ENCODE measurements around a stretch of chr11.

DNA sequence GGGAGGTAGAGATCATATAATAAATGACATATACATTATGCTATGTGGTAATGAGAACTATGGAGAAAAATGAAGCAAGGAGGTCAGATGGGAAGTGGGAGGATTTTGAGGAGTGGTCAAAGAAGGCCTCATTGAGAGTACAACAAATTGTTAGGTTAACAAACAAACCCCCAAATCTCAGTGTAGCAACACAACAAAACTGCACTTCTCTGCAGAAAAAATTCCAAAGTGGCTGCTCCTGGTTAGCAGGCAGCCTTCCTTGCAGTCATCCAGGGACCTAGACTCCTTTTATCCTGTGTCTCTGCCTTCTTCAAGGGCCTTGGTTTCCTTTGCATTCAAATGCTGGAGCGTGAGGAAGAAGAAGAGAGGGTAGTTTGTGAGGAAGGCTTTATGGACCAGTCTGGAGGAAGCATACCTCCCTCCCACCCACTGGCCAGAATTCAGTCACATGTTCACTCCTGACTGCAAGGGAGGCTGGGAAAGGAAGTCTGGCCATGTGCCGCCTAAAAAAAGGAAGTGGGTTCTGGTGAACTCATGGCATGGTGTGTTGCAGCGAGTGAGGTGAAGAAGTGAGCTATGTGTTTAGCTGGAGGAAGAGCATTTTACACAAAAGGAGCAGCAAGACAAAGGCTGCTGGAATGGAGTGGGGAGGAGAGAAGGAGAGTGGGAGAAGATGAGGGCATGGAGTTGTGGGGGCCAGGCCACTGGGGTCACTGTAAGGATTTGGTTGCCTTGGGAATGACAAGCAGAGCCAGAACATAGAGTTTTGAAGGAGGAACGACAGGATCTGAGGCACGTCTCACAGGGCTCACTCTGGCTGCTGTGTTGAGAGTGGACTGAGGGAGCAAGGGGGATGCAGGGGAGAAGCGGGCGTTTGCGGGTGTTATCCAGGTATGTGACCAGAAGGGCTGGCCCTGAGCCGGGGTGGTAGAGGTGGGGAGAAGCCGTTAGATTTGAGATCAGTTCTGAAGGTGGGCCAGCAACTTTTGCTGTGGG is 26.1 kb downstream of the BMAL1 start:
- RRBS: no CpG with 5 or more reads among the region's 10 CpGs

GRCh38 chr11:13333290-13333977 is 55.8 kb downstream of the BMAL1 start:
- RRBS: no CpG with 5 or more reads among the region's 7 CpGs

- RRBS: no CpG with 5 or more reads among the region's 6 CpGs
These were observed 818 bp downstream of the BTBD10 start for GRCh38 chr11:13462166-13462642.

- RRBS: no CpG with 5 or more reads among the region's 14 CpGs
These were observed 128.1 kb downstream of the SPON1 start for GRCh38 chr11:14090540-14091149.

DNA sequence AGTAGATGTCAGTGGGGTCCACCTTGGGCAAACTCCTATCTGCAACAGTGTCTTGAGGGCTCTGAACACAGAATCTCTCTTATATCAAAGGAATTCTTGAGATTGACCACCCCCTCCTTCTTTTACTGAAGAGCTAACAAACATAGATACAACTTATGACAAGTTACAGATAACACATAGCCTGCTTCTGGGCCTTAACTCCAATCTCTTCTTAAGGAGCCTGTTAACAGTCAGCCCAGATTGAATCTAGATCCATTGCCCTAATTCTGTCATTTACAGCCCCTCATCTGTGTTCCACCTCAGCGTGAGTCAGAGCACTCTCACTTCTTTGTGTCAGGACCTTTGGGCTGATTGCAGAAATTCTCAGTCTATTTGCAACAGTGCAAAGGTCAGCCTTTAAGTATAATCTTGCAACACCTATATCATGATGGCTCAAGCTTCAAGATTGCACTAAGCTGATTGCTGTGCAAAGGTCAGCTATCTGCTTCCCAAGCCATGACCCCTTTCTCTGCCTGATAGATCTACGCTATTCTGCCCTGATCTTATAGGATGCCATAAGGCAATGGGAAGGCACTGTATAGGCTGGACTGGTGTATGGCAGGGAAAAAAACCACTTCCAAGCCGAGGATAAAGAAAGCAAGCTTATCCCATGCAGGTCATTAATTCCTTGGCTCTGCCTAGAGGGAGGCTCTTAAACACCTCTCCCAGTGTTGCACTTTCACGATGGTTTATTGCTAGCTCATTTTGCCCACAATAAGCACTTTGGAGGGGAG is 100.8 kb downstream of the RRAS2 start:
- RRBS: no CpG with 5 or more reads among the region's 4 CpGs

DNA sequence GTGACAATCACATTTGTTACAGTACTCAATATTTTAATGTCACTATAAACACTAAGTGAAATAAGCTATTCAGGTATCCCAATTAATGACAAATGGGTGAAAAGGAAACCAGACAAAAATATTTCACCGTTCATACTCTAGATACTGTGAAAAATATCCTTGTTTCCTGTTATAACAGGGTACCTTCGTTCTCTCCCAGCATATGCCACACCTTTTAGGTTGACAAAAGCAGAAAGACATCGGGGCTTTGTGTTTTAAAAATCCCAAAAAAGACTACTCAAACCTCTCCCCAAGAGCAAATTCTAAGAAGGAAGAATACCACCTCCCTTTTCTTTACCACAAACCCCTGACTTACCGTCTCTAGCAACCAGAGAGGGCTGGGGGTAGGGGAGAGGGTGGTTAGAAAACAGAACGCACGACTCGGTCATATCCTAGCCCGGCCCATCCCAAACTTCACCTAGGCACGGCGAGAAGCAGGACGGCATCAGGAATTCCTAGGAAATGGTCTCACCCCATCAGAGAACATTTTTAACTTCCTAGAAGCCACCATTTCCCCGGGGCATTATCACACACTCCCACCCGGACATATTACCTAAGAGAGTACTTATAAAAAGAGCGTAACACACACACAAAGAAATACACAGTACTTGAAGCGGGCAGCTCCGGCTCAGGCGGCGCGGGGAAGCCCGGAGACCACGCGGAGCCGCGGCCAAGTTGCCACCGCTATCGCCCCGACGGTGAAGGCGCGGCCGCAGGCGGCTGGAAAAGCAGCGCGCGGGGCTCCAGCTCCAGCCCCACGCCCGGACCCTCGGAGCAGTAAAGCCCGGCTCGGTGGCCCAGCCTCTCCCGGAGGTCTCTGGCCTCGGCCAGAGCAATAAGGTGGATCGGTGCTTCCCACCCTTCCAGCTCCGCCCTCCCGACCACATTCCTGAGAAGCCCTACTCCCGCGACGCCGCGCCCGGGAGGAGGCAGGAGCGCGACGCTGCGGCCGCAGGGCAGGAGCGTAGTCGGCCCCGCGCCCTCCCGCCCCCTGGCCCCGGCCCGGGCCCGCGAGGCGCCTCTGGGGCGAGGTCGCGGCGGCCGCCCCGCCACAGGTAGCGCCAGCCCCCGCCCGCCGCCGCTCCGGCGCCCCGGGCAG is 1.0 kb downstream of the RRAS2 start:
- RRBS: 1% methylated on average over 48 of the region's 80 CpGs

DNA sequence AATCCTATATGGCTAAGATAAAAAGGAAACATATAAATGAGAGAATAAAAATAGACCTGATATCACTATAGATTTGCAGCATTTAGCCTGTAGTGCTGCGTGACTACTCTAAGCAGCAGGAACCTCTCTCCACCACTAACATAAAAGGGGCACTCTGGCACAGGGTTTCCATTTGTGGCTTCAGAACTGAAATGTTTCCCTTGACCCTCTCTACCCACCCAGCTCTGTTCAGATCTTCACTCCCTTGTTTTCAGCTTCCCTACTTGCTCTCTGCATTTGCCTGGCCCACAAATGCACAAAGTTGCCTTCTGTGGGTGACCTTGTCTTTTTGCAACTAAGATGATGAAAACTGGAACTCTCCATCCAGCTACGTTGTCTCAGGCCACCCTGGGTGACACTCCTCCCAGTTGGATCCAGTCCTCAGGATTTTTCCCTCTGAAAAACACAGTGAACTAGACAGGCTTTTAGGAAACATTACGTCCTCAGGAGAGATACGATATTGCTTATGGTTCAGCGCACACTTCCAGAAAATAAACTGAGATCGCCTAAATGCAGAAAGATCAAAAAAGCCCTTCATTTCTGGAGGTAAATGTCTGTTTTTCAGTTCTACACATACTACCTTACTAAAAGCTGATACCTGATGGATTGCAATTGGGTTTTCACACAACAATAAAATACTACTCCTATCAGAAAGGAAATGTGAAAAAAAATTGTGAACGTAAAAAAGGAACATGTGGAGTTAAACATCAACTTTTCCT is 19.9 kb upstream of the PSMA1 start:
- RRBS: no CpG with 5 or more reads among the region's 7 CpGs

DNA sequence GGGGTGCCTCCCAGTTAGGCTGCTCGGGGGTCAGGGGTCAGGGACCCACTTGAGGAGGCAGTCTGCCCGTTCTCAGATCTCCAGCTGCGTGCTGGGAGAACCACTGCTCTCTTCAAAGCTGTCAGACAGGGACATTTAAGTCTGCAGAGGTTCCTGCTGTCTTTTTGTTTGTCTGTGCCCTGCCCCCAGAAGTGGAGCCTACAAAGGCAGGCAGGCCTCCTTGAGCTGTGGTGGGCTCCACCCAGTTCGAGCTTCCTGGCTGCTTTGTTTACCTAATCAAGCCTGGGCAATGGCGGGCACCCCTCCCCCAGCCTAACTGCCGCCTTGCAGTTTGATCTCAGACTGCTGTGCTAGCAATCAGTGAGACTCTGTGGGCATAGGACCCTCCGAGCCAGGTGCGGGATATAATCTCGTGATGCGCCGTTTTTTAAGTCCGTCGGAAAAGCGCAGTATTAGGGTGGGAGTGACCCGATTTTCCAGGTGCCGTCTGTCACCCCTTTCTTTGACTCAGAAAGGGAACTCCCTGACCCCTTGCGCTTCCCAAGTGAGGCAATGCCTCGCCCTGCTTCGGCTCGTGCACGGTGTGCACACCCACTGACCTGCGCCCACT is 10.1 kb upstream of the PDE3B start:
- RRBS: no CpG with 5 or more reads among the region's 22 CpGs

GRCh38 chr11:14653656-14654242 is 10.1 kb downstream of the PDE3B start:
- RRBS: no CpG with 5 or more reads among the region's 8 CpGs

DNA sequence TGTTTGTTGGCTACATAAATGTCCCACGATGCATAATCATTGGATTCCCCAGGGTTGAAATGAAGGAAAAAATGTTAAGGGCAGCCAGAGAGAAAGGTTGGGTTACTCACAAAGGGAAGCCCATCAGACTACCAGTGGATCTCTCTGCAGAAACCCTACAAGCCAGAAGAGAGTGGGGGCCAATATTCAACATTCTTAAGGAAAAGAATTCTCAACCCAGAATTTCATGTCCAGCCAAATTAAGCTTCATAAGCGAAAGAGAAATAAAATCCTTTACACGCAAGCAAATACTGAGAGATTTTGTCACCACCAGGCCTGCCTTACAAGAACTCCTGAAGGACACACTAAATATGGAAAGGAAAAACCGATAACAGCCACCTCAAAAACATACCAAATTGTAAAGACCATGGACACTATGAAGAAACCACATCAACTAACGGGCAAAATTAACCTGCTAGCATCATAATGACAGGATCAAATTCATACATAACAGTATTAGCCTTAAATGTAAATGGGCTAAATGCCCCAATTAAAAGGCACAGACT is 28.5 kb downstream of the CYP2R1 start:
- RRBS: no CpG with 5 or more reads among the region's 5 CpGs

DNA sequence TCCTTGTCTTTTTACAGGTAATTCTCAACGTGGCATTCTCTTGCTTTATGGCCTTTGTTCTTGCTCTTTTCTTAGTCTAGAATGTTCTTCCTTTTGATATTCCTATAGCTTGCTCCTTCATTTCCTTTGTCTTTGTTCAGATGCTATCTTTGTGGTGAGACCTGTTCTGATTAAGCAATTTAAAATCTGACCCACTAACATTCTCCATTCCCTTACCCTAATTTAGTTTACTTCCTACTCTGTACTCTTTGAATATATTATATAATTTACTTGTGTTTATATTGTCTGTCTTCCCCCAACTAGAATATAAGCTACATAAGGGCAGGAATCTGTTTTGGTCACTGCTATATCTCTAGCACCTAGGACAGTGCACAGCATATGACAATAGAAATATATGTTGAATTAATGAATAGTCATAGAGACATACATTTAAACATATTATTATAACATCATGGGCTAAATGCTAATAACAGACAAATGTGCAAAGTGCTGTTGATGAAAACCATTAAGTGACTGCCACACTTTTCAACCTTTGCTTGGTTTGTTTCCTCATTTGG is 4.0 kb downstream of the CYP2R1 start:
- RRBS: no CpG with 5 or more reads among the region's 1 CpG

DNA sequence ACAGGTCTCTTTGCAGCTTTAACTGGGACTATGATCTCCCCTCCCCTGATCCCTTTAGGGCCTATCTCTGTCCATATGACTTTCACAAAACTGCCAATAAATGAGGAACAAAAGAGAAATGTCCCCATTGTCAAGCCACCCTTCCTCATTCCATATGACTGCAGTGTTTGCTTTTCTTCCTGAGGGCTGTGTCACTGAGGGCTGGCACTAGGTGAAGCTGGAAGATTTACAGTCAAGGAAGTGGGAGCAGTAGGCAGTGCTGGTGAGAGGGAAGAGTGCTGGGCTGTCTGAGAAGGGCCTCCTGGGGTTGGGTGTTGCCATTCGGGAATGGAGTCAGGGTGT is 30.8 kb downstream of the INSC start:
- RRBS: no CpG with 5 or more reads among the region's 1 CpG

GRCh38 chr11:15818383-15818963 is 537.9 kb downstream of the SOX6 start:
- RRBS: no CpG with 5 or more reads among the region's 6 CpGs

- RRBS: no CpG with 5 or more reads among the region's 11 CpGs
These were observed 408.5 kb downstream of the SOX6 start for GRCh38 chr11:15947604-15948470.

DNA sequence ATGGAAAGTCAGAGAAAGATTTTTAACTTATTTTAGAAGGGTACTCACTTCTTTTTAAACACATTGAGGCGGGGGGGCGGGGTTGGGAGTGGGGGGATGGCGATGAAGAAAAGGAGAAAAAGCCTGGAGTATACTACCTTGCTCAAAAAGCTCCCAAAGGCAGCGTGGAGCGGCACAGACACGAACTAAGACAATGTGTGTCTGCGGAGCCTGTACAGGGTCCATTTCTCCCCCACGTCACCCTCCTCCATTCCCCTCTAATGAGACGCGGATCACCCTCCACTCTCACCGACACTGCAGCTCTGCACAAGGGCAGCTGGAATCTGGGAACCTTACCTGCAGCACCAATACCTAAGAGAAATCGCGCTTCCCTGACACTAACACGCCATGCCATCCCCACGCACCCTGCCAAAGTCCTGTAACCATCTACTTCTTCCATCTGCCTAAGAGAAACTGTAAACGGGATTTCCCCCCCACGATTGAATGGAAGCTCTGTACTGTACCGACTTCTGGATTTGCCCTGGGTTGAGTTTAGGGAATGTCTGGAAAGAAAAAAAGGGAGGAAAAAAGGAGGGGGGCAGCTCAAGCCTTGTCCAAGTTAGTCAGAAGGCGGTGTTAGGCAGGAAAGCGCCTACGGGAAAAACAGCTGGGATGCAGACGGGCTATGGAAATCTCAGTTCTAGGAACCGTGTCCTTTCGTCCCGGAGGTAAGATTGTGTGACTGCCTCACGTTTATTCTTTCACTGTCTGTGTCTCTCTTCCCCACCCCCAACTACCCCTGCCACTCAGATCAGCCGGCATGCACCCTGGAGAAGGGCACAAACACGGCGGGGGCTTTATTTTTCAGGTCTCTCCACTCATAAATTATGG is 125.7 kb upstream of the C11orf58 start:
- RRBS: 6% methylated on average over 3 of the region's 29 CpGs

DNA sequence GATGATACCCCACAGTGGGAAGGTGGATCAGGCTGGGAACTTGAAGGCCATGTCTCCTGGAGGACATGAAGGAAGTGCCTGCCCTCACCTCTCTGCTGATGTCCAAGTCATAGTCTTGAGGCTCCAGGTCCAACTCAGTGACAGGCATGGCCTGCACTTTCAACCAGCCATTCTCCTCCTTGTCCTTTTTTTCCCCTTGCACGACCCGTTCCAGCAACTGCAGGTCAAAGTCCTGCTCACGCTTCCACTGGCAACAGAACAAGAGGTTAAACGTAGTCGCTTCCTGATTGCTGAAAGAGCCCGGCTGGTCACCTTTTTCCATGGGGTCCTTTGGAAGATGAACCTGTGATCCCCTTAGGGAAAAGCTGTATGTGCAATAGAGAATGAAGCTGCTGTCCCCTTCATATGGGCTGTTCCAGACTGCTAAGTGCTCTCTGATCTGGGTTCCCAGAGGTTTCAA is 47.7 kb downstream of the C11orf58 start:
- RRBS: no CpG with 5 or more reads among the region's 6 CpGs

GRCh38 chr11:16897324-16898121 is 116.7 kb downstream of the PLEKHA7 start:
- RRBS: no CpG with 5 or more reads among the region's 8 CpGs

DNA sequence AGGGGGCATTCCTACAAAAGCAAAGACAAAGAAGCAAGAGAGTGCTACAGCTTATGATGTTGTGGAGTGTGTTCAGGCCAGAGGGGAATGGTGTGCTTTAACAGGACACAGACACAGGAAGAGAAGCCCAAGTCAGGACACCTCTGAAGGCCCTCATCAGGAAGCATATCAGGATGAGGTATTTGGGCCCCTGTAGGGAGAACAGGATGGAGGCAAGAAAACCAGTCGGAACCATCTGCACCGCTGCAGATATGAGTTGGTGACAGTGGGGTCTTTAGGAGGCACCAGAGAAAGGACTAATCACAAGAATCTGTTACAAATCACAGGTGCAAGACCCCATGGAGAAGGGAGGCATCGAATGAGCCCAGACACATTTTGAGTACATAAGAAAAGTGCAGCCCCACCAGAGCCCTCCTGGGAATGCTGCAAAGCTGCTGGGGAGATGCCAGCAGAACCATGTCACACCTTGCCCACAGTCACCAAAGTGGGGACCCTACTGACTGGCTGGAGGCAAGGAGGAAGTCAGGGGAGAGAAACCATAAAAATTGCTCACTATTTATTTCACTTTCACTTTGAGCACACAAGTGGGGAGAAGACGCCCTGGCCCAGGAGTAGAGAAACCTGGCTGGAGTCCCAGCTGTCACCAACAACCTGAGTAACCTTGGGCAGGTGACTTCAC is 28.0 kb downstream of the PLEKHA7 start:
- RRBS: no CpG with 5 or more reads among the region's 4 CpGs

GRCh38 chr11:17015333-17015697 is 1.1 kb upstream of the PLEKHA7 start:
- RRBS: no CpG with 5 or more reads among the region's 10 CpGs

- RRBS: no CpG with 5 or more reads among the region's 4 CpGs
These were observed 64.4 kb downstream of the PIK3C2A start for GRCh38 chr11:17143381-17143725.